ENCODE results near the gene ANKRD42.

GRCh38 chr11:78400832-78401389 is 16.7 kb downstream of the GAB2 start:
- PRO-cap, result no peak
- RAMPAGE, long total RNA, result no peak

DNA sequence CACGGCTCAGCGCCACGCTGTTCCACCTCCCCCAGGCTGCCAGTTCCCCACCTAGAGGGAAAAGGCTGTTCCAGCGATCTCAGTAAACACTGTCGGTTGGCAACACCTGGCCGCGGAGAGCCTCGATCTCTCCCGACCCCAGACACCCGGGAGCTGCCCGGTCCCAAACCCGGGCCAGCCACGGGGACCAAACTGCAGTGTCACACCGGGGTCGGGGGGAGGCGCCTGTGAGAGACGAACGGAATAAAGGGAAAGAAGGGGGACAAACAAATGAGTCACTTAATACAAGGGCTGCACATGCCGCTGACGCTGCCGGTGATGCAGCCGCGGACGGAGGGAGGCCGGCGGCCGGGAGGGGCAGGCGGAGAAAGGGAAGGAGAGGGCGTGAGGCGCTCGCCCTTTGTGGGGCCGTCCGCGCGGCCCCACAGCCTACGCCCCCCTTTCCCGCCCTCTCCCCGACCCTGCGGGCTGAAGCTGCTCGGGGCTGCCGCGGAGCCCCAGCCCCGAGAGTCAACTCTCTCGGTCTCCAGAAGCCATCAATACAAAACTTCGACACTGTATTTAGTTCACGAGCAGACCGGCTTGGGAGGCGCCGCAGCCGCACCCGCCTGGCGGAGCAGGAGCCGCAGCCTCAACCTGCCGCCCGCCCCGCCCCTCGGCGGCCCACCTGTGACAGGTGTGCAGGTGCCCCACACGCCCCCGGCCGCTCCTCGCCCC is 653 bp downstream of the GAB2 start:
- PRO-cap, result no peak
- RAMPAGE, long total RNA, result no peak

DNA sequence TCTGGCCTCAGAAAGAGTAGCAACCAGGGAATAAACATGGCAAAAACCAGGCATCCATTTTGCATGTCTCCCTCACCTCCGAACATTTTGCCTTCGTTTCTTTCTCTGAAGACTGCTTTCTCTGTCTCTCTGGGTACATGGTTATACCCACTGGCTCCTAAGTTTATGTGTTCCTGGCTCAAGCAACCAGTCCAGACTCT is 8.6 kb upstream of the GAB2 start:
- PRO-cap, result no peak
- RAMPAGE, long total RNA, result no peak

DNA sequence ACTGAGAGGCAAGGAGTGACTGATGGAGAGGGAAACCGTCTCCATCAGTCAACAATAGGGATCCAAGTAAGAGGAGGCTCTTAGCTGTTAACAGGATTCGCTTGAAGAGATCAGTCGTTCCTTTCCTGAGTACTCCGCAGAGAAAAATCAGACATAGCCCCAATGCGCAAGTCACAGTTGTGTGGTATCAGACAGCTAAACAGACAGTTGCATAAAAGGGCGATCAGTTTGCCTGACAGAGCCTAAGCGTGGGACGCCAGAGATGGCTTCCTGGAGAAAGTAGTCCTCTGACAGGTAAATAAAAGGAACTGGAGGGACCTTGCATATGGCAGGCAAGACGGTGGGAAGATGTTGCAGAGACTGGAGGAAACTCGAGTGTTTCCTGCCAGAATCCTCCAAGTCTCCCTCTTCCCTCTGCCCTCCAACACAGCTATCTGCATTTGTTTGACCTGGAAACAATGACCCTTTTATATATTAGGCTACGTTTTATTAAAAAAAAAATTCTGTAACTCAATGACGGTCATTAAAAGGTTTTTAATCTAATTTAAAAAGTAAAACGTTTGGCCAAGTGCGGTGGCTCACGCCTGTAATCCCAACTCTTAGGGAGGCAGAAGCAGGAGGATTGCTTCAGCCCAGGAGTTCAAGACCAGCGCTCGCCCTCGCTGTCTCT is 518 bp upstream of the NARS2 start:
- PRO-cap, result no peak
- RAMPAGE, long total RNA, result no peak

DNA sequence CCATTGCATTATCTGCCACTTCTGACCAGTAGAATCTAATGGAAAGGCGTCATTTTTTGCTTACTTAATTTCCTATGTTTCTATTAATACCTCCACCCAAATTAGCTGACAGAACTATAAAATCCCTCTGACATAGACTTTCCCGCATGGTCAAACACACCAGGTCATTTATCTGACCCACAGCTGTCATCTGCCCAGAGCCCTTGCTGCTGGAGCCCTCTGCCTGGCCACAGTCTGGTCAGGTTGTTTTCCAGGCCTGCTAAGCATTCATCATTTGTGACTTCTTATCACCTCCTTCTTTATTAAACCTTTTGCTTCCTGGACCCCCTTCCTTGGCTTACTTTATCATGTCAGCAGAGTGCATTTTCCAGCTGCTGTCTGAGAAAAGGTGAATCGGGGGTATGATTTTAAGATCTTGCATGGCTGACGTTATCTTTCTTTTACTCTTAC is 258.7 kb upstream of the NARS2 start:
- PRO-cap, result no peak
- RAMPAGE, long total RNA, result no peak

DNA sequence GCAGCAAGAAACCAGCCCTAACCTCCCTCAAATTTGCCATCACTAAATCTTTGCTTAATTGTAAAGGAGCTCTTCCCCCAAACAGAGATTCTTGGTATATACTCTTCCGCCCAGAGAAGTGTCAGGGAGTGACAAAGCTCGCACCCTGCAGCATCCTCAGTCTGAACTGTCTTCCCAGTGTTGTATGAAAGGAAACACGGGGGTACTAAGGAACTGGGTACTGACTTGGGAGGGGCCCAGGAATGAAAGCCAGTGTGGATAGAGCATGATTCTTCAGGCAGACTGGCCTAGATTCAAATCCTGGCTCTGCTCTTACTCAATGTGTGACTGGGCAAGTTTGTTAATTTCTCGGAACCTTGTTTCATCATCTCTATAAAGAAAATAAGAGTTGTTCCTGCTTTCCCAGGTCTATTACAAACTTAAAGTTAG is 265.9 kb upstream of the NARS2 start:
- PRO-cap, result no peak
- RAMPAGE, long total RNA, result no peak

DNA sequence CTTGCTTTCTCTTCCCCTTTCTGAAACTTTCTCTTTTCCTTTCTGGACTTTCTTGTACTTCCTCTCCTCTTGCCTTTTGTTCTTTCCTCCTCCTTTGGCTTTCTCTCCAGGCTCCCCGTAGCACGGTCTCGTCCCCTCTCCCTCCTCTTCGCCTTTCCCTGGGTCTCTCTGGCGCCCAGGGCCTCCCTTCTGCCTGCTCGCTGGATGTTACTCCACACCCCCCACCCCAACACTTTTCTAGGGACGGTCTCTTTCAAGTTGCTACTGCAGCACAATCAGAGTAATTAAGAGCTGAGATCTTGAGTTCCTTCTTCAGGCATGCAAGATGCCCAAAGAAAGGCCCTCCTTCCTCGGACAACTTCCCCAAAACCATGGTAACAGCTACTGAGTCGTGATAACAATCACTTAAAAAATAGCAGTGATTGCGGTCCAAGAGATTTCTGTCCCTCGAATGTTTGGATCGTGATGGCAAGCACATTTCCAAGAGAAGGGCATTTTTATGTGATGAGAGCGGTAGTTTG is 546 bp upstream of the TENM4 start:
- PRO-cap, result no peak
- RAMPAGE, long total RNA, result no peak

DNA sequence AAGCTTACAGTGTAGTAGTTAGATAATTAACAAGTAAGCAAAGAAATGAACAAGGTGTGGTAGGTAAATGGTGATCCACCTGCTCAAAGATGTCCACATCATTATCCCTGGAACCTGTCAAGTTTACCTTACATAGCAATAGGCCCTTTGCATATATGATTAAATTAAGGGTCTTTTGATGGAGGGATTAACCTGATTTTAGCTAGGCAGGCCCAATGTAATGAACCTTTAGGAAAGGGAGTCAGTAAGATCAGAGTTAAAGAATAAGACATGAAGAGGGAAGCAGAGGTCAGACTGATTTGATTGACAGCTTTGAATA is 56.0 kb upstream of the TENM4 start:
- PRO-cap, result no peak
- RAMPAGE, long total RNA, result no peak

DNA sequence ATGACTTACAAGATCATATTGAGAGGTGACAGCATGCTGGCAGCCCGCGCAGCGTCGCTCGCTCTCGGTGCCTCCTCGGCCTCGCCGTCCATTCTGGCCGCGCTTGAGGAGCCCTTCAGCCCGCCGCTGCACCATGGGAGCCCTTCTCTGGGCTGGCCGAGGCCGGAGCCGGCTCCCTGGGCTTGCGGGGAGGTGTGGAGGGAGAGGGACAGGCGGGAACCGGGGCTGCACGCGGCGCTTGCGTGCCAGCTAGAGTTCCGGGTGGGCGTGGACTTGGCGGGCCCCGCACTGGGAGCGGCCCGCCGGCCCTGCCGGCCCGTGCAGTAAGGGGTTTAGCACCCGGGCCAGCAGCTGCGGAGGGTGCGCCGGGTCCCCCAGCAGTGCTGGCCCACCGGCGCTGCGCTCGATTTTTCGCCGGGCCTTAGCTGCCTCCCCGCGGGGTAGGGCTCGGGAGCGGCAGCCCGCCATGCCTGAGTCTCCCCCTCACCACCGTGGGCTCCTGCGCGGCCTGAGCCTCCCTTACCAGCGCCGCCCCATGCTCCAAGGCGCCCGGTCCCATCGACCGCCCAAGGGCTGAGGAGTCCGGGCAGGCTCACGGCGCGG is 69.0 kb downstream of the DDIAS start:
- PRO-cap, result no peak
- RAMPAGE, long total RNA, result no peak

GRCh38 chr11:83025141-83025764 is 46.4 kb downstream of the RAB30 start:
- PRO-cap, result no peak
- RAMPAGE, long total RNA, result no peak

GRCh38 chr11:83034998-83035908 is 36.4 kb downstream of the RAB30 start:
- PRO-cap, result no peak
- RAMPAGE, long total RNA, result no peak

GRCh38 chr11:83070275-83070694 is 1.4 kb downstream of the RAB30 start:
- PRO-cap, result no peak
- RAMPAGE, long total RNA, result no peak

GRCh38 chr11:83073267-83073640 is 1.6 kb upstream of the RAB30 start:
- PRO-cap, result no peak
- RAMPAGE, long total RNA, result no peak

DNA sequence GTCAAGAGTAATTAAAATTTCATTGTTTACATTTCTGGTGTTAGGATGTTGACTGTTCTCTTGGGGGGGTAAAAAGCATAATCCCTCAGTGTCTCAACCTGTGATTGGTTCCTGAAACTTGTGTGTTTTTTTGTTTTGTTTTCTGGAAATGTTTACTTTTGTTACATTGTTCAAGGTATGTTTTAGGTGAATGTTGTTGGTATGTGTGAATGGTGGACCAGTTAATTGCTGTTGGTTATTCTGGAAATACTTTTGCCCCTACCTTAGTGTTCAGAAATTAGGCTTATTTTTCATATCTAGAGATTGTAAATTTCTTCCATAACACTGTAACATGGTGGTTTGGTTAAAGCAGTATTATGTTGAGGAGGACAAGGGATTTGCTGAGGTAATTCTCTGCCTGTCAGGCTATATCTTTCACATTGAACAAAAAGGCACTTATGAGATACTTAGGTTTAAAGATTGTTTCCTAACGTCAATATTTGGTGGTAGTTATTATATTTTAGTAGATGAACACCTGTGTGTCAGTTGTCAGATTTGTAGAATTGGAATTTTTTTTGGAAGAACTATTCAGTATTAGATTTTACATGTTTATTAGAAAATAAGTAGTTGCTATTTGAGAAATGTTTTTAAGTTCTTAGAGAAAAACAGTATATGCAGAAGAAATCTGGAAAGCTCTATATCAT is 5.0 kb downstream of the PCF11 start:
- PRO-cap, result no peak
- RAMPAGE, long total RNA, result no peak

DNA sequence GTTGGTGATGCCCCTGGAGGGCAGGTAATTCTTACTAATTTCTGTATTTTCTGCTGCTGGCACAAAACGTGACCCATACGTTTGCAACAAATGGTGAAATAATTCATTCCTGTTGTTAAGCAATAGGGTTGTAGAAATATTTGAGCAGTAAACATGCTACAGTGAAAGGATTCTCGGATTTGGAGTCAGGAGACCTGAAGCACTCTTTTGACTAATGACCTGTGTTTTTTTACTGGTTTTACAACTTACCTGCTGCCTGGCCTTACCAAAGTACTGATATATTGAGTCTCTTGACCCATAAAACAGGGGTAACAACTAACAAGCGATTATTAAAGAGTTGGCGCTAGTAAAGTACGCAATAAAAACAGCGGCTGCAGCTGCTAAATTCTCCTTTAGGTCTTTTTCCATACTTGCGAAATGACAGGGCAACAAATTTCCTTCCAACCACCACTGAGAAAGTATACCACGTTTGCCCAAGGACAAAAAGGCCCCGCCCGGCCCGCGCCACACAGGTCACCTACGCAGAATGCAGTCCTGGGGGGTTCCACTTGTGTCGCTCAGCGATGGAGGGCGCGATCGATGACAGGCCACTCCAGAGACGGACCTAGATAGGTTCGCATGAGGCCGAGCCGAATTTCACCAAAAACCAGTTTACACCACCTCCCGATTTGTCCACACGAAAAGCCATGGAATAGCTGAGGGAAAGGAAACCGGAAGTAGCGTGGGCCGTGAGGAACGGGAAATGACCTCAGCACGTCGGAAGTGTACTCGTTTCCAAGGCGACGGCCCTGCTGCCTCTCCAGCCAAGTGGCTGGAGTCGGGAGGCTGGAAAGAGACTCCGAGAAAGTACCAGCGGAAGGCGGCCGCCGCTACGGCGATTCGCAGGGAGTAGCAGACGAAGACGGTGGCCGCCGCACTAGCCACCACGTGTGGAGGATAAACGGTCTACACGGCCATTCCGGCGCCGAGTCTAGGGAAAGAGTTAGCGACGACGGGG is at the start of gene ANKRD42:
TSS of gene ANKRD42 (plus strand) at position 767 of the 997 bp plus-strand sequence.
- PRO-cap, result bidirectional peak, plus-strand start at position 832 of the sequence, minus-strand start at position 686 of the sequence
- RAMPAGE, long total RNA, result no peak

DNA sequence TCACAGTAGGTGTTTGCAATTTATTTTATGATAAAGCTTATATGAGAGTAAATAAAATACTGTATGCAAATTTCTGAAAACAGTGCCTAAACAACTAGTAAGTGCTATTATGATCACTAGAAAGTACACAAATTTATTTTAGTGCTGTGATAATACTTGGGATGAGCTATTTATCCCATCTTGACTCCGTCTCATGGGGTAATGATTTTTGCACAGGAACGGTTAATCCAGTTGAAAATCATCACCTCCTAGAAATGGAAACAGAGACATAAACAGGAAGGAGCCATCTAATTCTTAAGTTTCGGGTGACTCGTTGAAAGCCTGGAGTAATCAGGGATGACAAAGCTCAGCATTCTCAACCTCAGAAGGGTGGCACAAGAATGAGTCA is 280.7 kb upstream of the CCDC90B start:
- PRO-cap, result no peak
- RAMPAGE, long total RNA, result no peak

GRCh38 chr11:83681771-83682465 is 395.8 kb upstream of the CCDC90B start:
- PRO-cap, result bidirectional peak, plus-strand start at chr11:83682342, minus-strand start at chr11:83682243
- RAMPAGE, long total RNA, result no peak

GRCh38 chr11:83928654-83928960 is 642.4 kb upstream of the CCDC90B start:
- PRO-cap, result no peak
- RAMPAGE, long total RNA, result no peak

GRCh38 chr11:84091288-84091666 is 805.1 kb upstream of the CCDC90B start:
- PRO-cap, result no peak
- RAMPAGE, long total RNA, result no peak

DNA sequence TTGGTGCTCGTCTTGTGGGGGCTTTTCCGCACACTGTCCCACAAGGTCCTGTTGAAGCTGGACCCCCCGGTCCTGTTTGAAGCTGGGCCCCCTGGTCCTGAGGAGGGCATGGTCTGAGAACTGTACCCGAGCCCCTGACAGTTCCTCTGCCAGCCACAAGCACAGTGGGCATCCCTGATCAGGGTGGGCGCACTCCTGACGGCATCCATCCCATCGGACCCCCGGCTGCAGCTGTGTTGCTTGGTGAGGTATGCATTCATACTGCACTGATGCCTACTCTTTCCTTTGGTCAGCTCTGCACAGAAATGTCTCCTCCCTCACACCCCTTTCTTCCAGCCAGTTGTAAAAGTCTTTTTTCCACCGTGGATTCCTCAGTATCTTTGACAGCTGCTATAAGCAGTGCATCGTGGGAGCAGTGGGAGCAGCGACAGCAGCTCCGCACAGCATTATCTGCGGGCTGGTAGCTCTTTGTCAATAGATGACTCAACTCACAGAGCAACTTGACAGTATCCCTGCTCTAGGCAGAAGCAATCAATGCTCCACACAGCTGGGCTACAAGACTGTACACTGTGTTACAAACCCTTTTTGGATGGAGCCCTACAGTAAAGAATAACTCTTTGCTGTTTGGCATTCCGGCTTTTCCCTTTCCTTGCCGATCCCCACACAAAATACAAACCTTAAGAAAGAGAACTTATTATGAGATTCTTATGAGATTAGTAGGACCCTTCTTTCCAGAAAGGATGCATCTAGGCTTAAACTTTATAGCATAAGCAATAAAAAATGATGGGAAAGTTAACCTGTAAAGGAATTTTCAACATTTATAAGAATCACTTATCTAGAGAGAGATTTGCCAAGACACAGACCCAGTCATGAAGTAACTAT is 1031.0 kb upstream of the CCDC90B start:
- PRO-cap, result no peak
- RAMPAGE, long total RNA, result no peak

Data from Karpas-422 (cell line).